ENCODE measurements around the genes GUCY1A2 and ZC3H12C.

DNA sequence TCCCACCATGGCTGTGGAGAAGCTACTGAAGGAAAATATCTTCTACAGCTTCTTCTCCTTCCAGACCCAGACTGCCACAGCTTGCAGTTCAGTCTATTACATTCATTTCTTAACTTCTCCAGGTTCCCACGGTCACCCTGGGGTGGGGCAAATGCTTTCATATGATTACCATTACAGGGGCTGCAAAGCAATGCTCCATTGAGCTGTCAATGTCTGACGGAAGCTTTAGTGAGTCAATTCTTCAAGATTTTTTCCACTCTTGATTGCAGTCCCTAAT, 233.4 kb upstream of the DDI1 start:
- RRBS, 2 experiments = no CpG with 5 or more reads among the region's 2 CpGs

GRCh38 chr11:103904025-103904581, 132.3 kb upstream of the DDI1 start:
- RRBS, 2 experiments = no CpG with 5 or more reads among the region's 3 CpGs

GRCh38 chr11:105070029-105070817, 25.1 kb upstream of the CARD16 start:
- RRBS, 2 experiments = no CpG with 5 or more reads among the region's 8 CpGs

DNA sequence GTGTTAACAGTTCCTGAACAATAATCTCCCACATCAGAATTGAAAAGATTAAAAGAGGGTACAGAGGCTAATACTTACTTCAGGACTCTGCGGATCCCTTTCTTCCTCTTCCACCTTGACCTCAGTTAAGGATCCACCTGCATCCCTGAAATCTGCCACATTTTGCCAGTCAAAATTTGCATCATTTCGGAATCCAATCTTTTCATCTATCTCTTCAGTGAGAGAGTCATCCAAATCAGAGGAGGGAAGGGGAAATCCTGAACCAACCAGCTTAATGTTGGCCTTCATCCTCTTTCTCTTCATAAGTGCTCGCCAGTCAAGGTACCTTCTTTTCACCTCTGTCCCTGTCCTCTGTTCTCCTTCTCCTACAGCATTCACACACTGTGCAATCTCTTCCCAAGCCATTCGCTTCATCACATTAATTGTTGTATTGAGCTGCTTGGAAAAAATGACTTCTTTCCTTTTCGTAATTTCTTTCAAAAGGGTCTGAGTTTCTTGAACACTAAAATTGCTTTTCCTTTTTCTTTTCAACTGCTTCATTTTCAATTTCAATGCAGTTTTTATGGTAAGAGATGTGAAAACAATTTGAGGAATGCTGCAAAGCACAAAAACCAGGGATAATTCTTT, 11.5 kb downstream of the MSANTD4 start:
- RRBS, 2 experiments = no CpG with 5 or more reads among the region's 5 CpGs

- RRBS, 2 experiments = 2 to 4% methylated on average over 2 of the region's 65 CpGs
Measured at GRCh38 chr11:107018258-107018969, at the start of gene GUCY1A2. TSS of gene GUCY1A2 (minus strand) at chr11:107018476.

DNA sequence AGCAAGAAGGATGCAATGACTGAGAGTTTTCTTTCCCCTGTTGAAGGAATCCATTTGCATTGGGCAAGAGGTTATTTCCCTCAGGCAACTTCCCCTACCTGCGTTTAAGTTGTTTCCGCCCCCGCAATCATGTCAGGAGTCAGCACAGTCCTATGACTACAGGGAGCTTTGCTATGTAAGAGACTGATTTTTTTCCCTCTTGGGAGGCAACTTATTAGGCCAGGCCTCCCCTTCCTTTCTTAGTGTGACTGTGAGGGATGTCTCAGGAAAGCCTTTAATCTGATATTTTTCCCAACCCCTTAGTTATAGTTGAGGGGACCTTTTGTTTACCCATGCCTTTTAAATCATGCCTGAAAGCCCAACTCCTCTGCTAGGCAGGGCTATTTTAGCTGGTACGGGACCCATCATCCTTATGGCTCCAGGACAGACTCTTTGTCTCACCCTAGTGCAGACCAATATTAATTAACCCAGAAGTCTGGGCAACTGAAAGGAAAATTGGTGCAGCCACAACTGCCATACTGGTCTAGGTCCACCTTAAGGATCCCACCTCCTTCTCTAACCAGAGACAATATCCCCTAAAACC, 22.3 kb downstream of the NPAT start:
- RRBS, 2 experiments = no CpG with 5 or more reads among the region's 4 CpGs

DNA sequence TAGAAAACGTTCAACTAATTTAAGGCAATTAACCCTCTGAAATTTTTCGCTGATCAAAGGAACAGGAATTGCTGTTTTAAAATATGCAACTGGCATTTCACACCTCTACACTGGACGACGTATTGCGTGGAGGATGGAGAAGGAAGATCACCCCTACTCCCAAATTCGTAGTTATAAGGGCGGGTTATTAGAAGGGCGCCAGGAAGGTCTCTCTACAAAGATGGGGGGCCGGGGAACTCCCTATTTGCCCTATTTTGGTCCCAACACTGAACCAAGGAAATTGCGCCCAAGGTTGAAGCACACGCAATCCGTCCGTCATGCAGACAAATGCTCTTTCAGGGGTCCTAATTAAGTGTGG, 597 bp downstream of the NPAT start:
- RRBS, 2 experiments = no CpG with 5 or more reads among the region's 13 CpGs

- RRBS, 2 experiments = no CpG with 5 or more reads among the region's 3 CpGs
Measured at GRCh38 chr11:108672171-108672586, 7.3 kb downstream of the DDX10 start.

GRCh38 chr11:108722854-108723682, 58.2 kb downstream of the DDX10 start:
- RRBS, 2 experiments = no CpG with 5 or more reads among the region's 9 CpGs

- RRBS, 2 experiments = no CpG with 5 or more reads among the region's 2 CpGs
Measured at GRCh38 chr11:108854082-108854777, 189.4 kb downstream of the DDX10 start.

GRCh38 chr11:108923478-108923825, 258.6 kb downstream of the DDX10 start:
- RRBS, 2 experiments = no CpG with 5 or more reads among the region's 1 CpG

DNA sequence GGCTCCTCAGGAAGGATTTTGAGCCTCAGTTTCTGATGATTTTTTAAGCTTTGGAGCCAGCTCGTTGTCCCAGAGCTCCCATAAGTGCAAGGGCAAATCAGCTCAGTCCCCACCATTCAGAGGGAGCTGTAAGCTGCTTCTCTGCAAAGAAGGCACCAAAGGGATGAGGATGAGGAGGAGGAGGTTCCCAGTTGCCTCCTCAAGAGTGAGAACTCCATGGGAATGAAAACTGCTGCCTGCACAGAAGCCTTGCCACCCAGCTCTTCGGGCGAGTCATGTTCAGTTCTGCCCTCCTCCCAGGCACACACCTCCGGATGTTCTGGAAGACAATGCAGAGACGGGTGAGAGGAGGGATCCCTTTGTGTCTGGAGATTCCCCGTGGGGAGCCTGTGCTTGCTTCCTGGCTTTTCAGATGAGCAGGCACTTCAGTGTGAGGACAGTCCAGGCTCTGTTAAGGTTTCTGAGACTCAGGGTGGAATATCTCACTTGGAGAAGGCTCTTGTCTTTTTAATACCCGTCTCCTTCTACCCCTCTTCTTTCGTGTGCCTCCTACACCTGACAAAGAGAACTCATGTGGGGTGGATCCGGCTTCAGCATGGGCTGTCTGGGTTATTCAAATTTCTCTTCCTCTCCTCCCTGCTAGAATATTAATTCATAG, 295.6 kb downstream of the DDX10 start:
- RRBS, 2 experiments = no CpG with 5 or more reads among the region's 9 CpGs

DNA sequence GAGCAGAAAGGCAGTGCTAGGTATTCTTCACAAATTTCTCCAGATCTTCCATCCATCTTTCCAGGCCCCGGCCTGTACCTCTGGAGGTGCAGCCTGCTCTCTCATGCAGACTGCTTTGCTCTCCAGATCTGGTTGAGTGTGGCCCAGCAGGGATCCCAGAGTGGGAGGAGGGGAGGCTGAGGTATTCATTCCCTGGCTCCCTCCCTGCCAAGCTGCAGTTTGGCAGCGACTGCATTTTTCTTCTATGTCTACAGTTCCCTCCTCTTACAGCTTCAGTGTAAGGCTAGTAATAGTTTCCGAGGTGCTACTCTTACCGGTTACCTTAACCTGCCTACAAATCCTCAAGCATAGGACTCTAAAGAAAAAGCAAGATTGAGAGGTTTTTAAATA, 298.2 kb upstream of the C11orf87 start:
- RRBS, 2 experiments = no CpG with 5 or more reads among the region's 4 CpGs

GRCh38 chr11:109940814-109941194, 152.4 kb upstream of the ZC3H12C start:
- RRBS, 2 experiments = no CpG with 5 or more reads among the region's 8 CpGs

GRCh38 chr11:109970874-109971565, 122.2 kb upstream of the ZC3H12C start:
- RRBS, 2 experiments = no CpG with 5 or more reads among the region's 9 CpGs

DNA sequence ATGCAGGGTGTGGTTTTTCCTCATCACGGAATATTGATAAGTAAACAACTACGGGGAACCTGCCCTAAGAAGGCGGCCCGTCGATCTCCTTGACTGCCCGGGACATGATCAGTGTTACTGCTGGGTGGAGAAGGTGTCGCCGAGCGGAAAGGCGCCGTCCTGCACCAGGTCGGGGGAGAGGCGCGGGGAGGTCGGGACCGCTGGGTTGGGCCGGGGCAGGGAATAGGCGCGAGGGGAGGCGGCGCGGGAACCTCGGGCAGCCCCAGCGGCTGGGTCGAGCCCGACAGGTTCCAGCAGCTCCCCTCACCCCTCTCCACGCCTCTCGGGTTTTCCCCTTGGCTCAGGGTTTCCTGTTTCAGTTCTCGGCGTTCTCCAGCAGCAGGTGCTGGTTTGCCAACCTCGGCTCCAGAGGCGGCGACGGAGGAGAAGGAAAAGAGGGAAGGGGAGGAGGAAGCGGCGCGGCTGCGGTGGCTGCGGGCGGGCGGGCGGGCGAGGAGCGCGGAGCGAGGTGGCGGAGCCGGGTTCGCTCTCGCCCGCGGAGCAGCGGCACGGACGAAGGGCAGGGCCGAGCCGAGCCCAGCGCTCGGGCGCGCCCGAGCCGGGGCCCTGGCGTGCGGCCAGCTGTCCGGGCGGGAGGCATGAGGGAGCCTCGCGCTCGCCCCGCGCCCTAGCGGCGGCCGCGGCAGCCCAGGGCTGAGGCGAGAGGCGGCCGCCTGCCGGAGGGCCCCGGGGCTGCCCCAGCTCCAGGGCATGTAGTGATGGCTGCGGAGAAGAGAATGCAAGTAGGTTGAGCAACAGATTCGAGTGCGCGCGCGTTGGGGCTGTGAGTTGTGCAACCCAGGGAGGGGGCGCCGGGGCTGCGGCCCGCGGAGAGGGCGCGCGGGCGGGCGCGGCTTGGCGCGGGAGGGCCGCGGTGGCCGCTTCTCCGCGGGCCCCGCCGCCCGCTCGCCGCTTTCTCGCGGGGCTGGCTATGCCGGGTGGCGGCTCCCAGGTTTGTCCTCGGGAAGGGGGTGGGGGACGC, at the start of gene ZC3H12C:
Gene ZC3H12C, plus strand, starts transcription at position 951 of the 1,021 bp plus-strand sequence.
- RRBS, 2 experiments = under 1 to 2% methylated on average over 22 to 35 of the region's 116 CpGs

GRCh38 chr11:110237451-110237846, 59.0 kb downstream of the RDX start:
- RRBS, 2 experiments = no CpG with 5 or more reads among the region's 8 CpGs

DNA sequence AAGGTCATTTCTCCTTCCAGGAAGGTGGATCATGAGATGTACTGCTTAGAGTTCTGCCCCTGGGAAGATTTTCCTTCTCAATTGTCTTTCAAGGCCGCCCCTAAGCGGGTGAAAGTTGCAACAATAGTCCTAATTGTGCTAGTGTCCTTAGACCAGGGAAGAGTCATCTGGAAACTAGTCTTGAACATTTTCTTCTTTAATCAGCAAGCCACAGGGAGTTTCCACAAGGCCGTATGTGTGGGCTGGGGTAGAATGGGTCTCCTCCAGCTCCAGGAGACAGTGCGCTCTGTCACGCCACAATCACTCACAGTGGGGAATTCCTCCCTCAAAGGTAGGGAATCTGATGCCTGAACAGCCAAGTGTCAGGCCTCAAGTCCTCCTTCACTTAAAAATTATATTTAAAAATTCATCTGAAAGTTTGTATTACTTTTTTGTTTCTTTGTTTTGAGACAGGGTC, 53.3 kb upstream of the RDX start:
- RRBS, 2 experiments = no CpG with 5 or more reads among the region's 5 CpGs

DNA sequence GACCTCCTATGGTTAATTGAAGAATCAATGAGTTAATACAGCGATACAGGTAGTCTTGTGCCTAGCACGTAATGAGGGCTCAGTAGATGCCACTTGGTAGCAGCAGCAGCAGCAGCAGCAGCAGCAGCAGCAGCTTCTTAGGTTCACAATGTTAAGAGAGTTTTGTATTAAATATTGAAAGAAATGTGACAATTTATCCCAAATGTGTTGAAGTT, 1.2 kb downstream of the FDX1 start:
- RRBS, 2 experiments = no CpG with 5 or more reads among the region's 2 CpGs

- RRBS, 2 experiments = no CpG with 5 or more reads among the region's 12 CpGs
Measured at GRCh38 chr11:110431219-110432235, 1.8 kb downstream of the FDX1 start.